Mononuclear cell (primary cell): ENCODE measurements around a stretch of chr16.

- RRBS = no CpG with 5 or more reads among the region's 20 CpGs
Observed at GRCh38 chr16:24540564-24541612, 1.5 kb downstream of the RBBP6 start.

DNA sequence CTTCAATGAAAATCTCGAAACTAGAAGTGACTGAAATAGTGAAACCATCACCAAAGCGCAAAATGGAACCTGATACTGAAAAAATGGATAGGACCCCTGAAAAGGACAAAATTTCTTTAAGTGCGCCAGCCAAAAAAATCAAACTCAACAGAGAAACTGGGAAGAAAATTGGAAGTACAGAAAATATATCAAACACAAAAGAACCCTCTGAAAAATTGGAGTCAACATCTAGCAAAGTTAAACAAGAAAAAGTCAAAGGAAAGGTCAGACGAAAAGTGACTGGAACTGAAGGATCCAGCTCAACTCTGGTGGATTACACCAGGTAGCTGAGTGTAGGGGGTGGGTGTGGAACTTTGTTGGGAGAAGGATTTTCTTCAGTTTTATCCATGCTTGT is 30.8 kb downstream of the RBBP6 start:
- RRBS = no CpG with 5 or more reads among the region's 4 CpGs

GRCh38 chr16:24685830-24686514 is 43.5 kb upstream of the TNRC6A start:
- RRBS = no CpG with 5 or more reads among the region's 10 CpGs

GRCh38 chr16:24810856-24811497 is 34.8 kb upstream of the SLC5A11 start:
- RRBS = no CpG with 5 or more reads among the region's 8 CpGs

DNA sequence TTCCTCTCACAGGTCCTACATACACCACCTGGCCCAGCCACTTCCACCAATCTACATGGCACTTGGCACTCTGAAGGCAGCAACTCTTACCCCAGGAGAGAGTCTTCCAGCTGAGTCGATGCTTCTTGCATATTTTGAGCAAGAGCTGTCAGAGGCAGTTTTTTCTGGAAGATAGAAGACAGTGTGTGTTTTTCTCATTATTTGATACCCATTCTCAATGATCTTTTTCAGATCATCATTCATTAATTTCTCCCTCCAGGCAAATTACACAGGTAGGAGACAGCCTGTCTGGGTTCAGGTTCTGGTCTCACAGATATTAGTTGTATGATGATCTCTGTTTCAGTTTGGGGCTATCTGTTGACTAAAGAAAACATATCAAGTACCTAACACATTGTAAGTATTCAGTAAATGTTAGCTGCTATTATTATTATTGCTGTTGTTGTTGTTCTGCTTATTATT is 44.7 kb downstream of the ARHGAP17 start:
- RRBS = no CpG with 5 or more reads among the region's 1 CpG

- RRBS = no CpG with 5 or more reads among the region's 6 CpGs
Observed at GRCh38 chr16:25110291-25110720, 1.2 kb upstream of the LCMT1 start.

DNA sequence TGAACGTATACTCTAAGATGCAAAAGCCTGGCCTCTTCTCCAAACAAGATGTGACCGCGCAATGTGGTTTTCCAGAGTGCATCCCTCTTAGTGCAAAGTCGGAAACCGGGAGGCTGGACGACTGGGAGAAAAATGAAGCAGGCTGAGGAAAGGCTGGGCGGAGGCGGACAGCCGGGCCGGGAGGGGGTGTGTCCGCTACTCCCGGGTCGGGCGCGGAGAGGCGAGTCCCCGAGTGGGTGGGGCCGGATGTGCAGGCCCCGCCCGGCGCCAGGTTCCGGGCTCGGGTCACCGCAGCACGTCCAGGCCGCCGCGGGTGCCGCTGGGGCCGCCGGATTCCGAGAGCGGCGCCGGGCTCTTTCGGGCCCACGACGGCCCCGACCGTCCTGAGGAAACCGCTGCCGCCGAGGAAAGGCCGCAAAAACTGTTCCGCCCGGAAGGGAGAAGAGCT is 313 bp downstream of the ZKSCAN2 start:
- RRBS = 2% methylated on average over 33 of the region's 46 CpGs

- RRBS = no CpG with 5 or more reads among the region's 21 CpGs
Observed at GRCh38 chr16:26032641-26033136, 340.9 kb downstream of the HS3ST4 start.

- RRBS = no CpG with 5 or more reads among the region's 4 CpGs
Observed at GRCh38 chr16:26598310-26598870, 468.3 kb upstream of the C16orf82 start.

DNA sequence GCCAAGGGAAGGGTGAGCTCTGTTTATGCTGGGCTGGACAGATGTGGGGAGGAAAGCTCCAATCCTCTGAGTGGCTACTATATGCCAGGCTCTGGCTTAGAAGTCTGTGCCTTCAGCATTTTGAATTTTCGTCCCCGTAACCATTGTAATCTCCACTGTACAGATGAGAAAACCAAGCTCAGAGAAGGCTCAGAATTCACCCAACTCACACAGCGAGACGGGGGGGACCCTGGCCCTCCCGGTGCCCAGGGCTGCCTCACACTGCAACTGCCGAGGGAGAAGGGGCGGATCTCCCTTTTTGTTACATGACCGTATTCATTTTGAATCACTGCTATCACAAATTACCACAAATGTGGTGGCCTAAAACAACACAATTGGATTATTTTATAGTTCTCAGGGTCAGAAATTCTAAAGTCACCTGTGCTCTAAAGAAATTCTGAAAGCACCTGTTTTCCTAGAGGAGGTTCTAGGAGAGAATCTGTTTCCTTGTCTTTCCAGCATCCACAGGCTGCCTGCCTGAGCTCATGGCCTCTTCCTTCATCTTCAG is 75.2 kb upstream of the C16orf82 start:
- RRBS = no CpG with 5 or more reads among the region's 8 CpGs

DNA sequence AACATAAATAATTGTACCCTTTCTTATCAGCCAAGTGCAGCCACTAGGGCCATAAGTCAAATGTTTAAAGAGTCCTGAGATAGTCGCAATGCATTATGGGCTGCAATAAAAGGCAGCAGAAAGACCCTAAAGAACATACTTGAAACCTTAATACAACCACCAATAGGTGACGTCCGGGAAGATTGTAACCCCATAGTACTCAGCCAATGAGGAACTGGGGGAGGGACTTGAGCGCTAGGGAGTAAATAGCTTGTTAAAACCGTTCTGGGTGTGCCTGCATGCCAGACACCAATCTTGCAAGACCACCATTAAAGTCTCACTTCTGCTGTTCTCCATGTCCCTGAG is 40.6 kb downstream of the C16orf82 start:
- RRBS = no CpG with 5 or more reads among the region's 5 CpGs

DNA sequence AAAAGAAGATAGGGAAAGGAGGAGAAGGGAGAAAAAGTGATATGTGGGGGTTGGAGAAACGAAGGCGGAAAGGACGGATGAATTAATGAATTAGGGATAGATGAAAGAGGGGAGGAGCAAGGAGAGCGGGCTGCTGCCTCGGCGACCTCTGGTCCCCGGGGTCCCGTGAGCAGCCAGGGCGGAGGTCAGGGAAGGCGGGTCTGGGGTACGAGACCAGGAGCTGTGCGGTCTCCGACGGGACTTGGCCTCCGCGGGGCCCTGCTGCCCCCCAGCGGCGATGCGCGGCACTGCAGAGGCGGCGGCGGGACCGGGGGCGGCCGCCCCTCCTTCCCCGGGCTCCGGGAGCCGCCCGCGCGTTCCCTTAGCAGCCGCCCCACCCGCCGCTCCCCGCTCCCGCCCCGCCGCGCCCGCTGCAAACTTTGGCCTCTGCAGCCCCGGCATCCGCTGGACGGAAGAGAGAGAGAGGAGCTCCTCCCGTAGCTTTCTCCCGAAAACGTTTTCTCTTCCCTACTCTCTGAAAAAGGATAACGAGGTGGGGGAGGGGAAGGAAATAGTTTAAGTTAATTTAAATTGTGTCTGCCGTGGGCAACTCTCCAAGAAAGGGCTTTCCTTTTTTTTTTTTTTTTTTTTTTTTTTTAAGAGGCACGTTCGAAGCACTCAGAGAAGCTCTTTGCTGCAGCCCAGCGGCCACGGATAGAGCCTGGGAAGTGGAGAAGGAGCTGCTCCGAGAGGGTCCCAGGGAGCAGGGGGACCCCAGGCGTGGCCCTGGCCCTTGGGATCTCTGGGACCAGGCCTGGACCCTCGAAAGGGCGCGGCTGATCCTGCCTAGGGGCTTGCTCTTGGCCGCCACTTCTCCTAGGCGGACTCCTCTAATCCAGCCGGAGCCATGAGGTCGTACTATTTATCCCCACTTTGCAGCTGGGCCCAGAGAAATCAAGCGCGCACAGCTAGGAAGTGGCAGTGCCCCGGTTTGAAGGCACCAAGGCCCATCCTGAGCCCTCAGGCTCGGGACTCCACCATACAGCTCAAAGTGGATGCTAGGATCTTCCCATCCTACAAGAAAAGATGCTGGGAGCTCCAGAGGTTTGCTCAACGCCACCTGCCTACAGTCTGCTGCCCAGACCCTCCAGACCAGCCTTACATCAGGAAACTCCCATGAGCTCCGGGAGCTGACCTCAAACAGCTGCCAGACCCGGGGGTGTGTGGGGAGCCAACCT is 43.2 kb downstream of the C16orf82 start:
- RRBS = 16% methylated on average over 18 of the region's 69 CpGs

DNA sequence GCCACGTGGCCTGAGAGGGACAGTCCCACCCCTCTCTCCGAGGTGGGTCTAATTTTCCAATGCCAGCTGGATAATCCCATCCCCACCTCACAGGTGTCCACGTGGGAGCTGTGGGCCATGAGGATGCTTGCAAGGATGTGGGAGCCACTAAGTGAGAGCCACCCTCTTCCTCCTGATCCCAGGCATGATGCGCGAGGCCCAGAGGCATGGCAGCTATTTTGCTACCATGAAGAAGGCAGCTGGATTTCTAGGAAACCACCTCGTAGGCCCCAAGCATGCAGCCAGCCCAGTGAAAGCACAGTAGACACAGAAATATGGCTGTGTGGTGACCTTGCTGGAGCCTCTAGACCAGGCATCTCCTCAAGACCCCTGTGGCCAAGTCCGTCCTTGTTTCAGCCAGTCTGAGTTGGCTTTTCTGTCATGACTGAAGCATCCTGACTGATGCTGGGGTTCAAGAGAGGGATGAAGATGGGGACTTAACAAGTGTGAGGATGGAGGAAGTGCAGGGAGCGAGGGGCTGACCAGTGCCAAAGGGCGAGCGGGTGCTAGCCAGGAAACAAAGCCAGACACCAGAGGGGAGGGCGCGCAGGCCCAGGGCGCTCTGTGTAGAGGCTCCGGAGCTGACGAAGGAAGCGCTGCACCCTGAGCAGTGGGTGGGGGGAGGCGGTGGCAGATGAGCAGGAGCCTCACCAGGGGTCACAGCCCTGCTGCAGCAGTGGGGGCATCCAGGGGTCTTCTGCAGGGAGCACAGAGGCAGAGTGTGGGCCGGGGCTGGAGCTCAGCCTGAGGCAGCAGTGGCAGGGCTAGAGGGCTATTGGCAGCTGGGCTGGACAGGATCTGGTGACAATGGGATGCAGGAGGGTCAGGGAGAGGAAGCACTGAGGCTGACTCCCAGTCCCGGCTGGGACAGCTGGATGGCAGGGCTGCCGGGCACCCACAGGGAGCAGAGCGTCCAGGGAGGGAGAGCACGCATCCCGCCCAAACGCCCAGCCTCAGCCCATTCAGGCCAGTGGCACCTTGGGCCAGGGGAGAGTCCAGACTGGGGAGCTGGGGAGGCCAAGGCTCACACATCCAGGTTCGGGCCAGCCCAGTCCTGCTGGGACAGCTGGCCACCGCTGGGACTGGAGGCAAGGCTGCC is 20.7 kb downstream of the KDM8 start:
- RRBS = 100% methylated on average over 1 of the region's 26 CpGs

DNA sequence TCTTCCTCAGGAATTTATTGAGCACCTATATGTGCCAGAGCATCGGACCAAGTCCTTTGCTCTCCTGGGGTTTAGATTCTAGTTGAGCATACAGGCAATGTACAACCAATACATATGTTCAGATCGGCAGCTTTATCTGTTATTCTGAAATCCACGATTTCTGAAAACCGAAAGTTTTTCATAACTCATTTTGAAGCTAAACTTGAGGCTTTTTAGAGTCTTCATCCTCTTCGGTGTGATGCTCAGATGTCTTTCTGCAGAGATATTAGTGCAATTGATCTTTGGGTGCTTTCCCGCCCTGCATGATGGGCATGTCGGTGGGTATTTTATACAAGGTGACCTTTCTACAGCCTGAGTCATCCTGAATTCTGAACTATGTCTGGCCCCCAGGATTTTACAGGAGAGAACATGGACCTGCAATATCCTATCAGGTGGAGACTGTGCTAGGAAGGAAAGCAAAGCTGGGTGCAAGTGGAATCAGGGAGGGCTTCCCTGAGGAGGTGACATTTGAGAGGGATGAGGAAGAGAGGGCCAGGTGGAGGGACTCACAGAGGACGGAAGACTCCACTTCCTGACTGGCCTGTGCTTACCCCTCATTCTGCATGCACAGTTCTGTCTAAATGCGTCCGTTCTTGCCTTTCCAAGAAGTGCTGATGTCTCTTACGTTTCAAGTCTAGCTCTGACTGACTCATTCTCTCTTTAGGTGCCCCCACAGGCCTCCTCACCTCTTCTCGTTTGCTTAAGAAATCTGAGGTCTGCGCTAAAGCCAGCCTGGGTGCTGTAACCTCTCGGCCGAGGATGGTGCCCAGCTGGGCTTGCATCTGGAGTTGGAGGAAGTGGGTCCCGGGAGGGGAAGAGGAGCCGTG is 4.4 kb downstream of the IL4R start:
- RRBS = no CpG with 5 or more reads among the region's 17 CpGs

DNA sequence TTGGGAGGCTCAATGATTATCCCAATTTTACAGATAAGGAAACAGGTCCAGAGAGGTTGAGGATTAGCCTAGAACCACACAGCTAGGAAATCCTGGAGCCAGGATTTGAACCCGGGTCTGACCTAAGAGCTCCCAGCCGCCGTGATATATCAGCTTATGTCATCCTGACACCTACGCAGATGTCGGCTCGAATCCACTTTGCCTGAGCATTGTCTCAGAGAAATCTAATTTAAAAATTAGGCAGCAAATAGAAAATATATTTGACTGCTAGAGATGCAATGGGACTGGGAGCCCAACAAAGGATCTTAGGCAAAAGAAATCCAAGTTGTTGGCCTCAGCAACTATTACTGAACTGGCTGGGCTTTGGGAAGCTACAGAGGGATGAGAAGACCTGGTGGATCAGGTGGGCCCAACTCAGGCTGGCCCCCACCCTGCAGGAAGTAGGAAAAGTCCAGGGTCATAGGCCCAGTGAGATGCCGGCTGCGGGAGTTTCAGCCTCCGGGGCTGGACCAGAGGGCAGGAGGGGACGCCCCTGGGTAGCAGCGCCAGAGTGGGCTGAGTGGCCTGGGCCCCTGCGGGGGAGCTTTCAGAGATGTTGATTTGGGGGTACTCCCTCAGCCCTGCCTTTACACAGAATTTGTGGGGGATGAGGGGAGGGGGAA is 35.1 kb upstream of the IL21R start:
- RRBS = no CpG with 5 or more reads among the region's 12 CpGs

DNA sequence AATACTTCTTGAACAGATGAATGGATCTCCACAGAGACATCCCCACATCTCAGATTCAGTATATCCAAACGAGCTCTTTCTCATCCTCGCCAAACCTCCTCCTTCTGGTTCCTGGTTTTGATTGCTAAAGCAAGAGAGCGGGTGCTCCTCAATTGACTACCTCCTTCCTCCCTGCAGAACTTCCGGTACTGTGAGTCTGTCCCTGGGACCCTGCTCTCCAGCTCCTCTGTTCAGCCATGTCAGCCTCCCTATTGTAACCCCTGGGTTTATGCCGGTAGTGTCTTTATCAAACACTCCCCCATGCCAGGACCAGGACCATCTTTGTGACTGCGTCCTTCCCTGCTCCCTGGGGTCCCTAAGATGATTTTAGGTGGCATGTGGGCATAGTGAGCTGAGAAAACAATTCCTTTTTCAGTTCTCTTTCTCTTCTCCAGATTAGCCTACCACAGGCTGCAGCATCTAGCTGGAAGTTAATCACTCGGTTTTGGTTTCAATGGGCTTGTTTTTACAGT is 27.8 kb upstream of the IL21R start:
- RRBS = 22% methylated on average over 2 of the region's 7 CpGs

DNA sequence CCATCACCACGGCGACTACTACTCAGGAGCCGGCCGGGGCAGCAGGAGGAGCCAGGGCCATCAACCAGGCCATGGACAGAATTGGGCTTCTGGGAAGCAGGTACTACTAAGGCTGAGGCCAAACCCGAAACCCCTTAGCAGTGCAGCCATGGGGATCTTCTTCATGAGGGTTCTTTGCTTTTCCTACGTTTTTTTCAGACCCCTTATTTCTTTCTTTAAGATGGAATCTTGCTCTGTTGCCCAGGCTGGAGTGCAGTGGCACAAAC is 151.6 kb downstream of the KATNIP start:
- RRBS = no CpG with 5 or more reads among the region's 6 CpGs

GRCh38 chr16:27721356-27722056 is 171.6 kb downstream of the KATNIP start:
- RRBS = no CpG with 5 or more reads among the region's 14 CpGs

DNA sequence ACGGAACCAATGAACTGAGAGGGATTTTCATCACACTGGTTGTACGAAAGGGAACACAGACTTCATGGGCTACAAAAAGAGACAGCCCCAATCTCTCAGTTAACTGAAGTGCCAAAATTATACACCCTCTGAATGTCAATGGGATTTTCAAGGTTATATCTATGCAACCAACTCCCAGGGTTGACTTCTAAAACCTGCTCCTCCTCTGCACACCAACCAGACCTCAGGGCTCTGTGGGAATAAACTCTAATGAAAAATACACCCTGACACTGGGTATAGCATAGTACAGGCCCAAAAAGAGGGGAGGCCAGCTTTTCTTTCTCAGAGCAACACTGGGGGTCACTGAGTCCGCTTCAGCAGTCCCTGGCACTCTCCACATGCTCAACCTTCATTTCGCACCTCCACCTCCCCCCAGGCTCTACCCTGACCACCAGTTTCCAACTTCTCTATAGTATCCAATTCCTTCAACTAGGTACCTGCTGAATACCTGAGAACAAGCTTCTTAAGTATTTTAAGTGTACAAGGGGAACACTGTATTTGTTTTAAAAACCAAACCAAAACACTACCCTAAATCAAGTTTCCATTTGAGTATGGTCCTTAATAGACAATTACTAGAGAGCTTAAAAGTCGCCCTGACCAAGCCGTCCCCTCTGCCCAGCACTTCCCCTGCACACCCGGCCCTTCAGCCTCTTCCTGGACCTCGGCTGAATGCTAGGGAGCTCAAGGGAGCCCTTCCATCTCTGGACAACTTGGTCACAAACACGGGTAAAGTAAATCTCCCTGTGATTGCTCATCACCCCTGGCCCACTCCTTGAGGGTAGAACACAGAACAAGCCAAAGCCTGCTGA is 64.7 kb upstream of the GSG1L start:
- RRBS = no CpG with 5 or more reads among the region's 9 CpGs

GRCh38 chr16:28187455-28188197 is 24.1 kb downstream of the XPO6 start:
- RRBS = no CpG with 5 or more reads among the region's 2 CpGs